ENCODE measurements around a stretch of chr3.

DNA sequence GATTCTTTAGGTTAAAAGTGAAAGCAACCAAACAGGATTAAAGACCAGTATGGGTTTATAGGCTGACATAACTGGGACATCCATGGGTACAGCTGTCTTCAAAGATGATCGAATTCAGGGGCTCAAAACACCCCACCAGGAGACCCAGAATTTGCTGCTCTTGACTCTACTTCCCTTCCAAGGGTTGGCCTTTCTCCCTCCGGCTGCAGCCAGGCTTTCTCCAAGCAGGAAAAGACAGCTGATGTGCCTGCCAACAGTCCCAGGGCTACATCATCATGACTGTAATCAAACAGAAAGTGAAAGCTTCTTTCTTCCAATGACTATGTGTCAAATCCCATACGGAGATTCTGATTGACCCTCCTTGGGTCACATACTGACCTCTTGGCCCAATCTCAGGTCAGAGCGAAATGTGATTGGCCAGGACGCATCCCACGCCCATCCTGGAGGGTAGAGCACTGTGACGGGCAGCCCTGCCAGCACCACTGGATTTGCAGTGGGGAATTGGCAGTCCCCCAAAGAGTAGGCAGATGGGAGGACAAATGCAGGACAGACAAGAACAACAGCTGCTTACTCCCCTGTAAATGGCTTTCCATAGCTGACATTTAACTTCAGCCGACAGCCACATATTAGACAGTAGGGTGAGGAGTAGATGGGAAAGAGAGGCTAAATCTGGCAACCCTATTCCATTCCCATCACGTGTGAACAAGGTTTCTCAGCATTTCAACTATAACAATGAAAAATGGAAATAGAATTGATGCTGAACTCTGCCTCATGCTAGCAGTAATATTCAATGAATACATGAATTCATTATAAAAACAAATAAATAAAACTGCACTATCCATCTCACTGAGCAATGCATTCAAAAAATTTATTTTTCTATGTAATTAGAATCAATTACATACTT lies 51.2 kb upstream of the RNF7 start:
- RRBS, 2 experiments: no CpG with 5 or more reads among the region's 9 CpGs

DNA sequence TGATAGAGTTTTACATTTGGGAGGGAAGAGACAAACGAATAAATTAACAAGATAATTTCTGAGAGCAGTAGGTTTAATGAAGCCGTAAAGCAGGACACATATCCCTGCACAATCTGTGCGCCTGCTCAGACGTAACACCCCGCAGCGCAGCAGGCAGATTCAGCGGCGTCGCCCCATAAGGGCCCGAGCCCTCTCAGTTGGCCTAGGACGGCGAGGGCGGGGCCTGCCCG lies 261 bp upstream of the RNF7 start:
- RRBS, 2 experiments: no CpG with 5 or more reads among the region's 14 CpGs

DNA sequence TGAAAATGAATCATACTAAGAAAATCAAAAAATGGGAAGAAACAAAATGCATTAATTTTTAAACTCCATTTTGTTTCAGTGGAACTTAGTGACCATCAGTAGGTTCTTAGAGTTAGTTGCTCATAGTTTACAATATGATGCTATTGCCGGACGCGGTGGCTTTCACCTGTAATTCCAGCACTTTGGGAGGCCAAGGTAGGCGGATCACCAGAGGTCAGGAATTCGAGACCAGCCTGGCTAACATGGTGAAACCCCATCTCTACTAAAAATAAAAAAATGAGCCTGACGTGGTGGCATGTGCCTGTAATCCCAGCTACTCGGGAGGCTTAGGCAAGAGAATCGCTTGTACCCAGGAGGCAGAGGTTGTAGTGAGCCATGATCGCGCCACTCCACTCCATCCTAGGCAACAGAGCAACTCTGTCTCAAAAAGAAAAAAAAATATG lies 43.1 kb downstream of the ATP1B3 start:
- RRBS, 2 experiments: no CpG with 5 or more reads among the region's 10 CpGs

DNA sequence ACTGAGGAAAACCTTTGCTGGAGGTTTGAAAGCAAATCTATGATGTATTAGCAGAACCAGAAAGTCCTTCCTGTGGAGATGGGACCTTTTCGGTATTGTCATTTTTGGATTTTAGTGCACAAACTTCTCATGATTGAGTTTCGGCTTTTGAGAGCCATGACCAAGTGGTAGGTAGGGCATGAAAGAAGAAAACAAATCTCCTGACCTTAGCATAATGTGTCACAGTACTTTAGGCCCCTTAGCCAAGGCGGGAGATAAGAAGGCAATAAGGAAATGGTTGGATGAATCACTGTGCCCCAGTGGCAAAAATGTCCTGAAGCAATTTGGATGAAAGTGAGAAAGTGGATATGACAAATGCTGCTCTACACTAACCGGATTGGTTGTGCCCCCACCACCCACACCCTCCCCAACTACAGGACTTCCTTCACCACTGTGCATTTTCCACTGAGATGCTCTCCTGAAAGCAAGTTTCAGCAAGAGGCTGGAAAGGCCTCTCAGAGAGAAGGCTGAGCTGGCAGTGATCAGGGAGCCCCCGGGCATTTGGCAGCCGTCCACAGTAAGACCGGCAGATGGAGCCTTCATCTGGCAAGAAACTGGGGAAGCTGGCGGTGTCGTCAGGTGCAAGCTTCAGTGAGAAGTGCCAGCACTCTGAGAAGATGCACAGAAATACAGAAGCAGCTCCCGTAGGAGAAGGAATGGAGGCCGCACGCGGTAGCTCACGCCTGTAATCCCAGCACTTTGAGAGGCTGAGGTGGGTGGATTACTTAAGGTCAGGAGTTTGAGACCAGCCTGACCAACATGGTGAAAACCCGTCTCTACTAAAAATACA lies 63.8 kb downstream of the ATP1B3 start:
- RRBS, 2 experiments: no CpG with 5 or more reads among the region's 15 CpGs

- RRBS, 2 experiments: no CpG with 5 or more reads among the region's 3 CpGs
These were observed 1.4 kb downstream of the TFDP2 start for GRCh38 chr3:142147832-142148373.

- RRBS, 2 experiments: no CpG with 5 or more reads among the region's 9 CpGs
These were observed 993 bp downstream of the TFDP2 start for GRCh38 chr3:142148374-142148727.

DNA sequence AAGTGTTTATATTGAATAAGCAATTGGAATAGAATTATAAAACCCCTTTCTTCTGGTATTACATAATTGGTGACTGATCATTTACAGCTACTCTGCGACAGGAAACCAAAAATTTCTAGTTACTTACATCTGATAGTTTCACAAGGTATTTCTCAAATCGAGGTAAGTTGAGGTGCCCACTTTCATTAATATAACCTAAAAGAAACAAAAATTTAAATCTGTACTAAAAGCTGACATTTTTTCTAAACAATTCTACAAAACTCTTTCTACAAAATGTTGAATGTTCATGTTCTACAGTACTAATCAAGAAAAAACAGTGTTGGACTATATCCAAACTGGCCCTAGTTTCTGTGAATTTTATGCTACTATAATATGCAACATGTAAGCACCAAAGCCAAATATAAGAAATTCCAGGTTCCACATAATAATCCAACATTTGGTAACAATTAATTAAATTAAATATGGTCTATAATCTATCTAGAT lies 26.4 kb downstream of the XRN1 start:
- RRBS, 2 experiments: no CpG with 5 or more reads among the region's 2 CpGs

- RRBS, 2 experiments: no CpG with 5 or more reads among the region's 13 CpGs
These were observed 6.6 kb downstream of the PLS1 start for GRCh38 chr3:142602663-142603329.

GRCh38 chr3:142613473-142614070 lies 17.4 kb downstream of the PLS1 start:
- RRBS, 2 experiments: no CpG with 5 or more reads among the region's 1 CpG

DNA sequence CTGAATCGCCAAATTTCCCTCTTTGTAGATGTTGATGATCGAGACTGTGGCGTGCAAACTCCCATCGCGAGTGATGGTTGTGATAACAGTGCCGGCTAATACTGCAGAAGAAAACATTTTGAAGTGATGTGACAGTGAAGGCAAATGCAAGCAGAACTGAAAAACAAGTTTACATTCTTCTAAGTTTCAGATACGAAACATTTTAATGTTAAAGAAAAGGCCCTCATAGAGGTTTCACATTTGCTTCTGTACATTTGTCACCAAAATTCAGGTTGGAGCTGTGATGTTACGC lies 68.0 kb downstream of the PCOLCE2 start:
- RRBS, 2 experiments: no CpG with 5 or more reads among the region's 8 CpGs

DNA sequence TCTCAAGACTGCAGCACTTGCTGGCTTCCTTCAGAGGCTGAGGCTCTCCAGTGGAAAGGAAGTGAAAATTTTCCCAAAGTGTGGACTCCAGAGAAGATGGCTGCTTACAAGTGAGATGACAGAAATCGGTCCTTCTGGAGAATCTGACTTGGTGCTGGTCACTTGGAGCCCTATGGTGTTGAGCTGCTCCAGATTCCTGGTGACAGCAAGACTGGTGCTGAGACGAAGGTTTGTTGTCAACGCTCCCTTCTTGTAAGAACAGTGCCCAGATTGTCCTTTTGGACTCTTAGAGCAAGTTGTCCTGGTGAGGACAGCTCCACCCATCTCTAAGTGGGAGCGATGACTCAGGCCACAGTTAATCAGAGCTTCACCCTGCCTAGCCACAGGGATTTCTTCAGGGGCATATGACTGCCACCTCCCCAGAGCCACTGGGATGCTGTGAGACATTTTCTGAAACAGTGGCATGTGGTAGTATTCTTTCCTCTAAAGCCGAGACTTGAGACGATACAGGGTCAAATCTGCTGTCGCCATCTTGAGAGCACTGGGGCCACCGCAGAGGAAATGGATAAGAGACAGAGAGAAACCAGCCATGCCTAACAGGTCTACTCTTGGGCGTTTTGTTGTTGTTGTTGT lies 15.7 kb upstream of the PCOLCE2 start:
- RRBS, 2 experiments: no CpG with 5 or more reads among the region's 9 CpGs

GRCh38 chr3:143002372-143002767 lies 1.0 kb downstream of the U2SURP start:
- RRBS, 2 experiments: no CpG with 5 or more reads among the region's 13 CpGs

- RRBS, 2 experiments: no CpG with 5 or more reads among the region's 4 CpGs
These were observed 25.6 kb downstream of the U2SURP start for GRCh38 chr3:143026897-143027411.

- RRBS, 2 experiments: no CpG with 5 or more reads among the region's 21 CpGs
These were observed 37.4 kb upstream of the CHST2 start for GRCh38 chr3:143081886-143082935.

DNA sequence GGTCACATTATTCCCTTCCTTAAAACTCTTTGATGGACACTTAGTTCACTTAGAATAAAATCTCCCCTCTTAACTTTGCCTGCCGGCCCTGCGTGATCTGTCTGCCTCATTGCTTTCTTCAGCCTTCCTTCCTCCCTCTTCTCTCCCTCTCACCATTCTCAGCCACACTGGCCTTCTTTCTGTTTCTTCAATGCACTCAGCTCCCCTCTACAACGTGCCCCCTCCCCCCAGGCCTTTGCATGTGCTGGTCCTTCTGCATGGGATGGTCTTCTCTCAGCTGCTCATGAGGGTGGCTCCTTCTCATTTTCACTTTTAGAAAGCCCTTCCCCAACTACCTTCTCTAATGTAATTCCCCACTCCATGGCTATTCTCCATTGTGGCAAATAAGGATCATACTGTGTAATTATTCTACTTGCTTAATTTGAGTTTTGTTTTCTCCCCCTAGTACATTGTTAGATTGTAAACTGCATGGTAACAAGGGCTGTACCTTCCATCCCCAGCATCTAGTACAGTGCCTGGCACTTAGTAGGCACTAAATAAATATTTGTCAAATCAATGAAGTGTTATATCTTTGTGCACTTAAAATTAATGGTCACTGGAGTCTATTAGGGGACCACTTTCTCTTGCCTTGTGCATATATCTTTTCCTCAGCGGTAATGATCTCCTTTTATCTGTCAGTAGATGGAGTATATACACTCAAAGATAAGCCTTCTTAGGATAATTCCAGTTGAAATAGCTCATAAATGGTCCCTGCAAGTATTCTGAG lies 206.9 kb downstream of the CHST2 start:
- RRBS, 2 experiments: no CpG with 5 or more reads among the region's 4 CpGs

- RRBS, 2 experiments: no CpG with 5 or more reads among the region's 5 CpGs
These were observed 319.3 kb downstream of the SLC9A9 start for GRCh38 chr3:143528791-143529462.

- RRBS, 2 experiments: no CpG with 5 or more reads among the region's 4 CpGs
These were observed 35.1 kb downstream of the SLC9A9 start for GRCh38 chr3:143813105-143813607.

GRCh38 chr3:143972285-143973014 lies 827 bp downstream of the DIPK2A start:
- RRBS, 2 experiments: no CpG with 5 or more reads among the region's 88 CpGs

GRCh38 chr3:143973015-143973513 lies 1.4 kb downstream of the DIPK2A start:
- RRBS, 2 experiments: 1 to 4% methylated on average over 4 of the region's 35 CpGs

DNA sequence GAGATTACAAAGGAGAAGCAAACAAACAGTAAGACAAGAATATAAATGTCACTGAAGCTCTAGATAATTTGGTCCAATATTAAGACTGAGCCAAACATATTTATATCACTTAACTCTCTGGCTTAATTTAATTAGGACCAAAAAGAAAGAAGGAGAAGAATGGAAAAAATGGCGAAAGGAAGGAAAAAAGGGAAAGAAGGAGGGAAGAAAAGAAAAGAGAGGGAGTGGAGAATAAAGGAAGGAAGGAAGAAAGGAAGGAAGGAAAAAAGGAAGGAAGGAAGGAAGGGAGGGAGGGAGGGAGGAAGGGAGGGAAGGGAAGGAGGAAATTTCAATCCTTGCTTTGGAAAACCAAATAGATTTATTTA lies 202.5 kb downstream of the PLOD2 start:
- RRBS, 2 experiments: no CpG with 5 or more reads among the region's 1 CpG

Measured in LNCaP clone FGC (cell line).